ENCODE results near the gene C8A.

DNA sequence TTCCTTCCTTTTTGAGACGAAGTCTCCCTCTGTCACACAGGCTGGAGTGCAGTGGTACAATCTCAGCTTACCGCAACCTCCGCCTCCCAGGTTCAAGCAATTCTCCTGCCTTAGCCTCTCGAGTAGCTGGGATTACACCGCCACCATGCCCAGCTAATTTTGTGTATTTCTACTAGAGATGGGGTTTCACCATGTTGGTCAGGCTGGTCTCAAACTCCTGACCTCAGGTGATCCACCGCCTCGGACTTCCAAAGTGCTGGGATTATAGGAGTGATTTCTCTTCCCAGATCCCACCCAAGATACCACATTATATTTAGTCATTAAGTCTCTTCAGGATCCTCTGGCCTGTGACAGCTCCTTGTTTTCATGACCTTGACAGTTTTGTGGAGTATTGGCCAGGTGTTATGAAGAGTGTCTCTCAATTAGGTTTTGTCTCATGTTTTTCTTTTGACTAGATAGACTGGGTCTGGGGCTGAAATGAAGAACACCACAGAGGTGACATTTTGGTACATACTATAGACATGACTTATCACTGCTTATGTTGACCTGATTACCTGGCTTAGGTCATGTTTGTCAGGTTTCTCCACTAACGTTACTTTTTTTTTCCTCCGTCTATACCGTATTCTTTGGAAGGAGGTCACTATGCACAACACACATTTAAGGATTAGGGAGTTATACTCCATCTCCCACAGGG lies 159.7 kb downstream of the PLPP3 start:
- PRO-cap, 2 experiments, result no peak in any of the 2 experiments

DNA sequence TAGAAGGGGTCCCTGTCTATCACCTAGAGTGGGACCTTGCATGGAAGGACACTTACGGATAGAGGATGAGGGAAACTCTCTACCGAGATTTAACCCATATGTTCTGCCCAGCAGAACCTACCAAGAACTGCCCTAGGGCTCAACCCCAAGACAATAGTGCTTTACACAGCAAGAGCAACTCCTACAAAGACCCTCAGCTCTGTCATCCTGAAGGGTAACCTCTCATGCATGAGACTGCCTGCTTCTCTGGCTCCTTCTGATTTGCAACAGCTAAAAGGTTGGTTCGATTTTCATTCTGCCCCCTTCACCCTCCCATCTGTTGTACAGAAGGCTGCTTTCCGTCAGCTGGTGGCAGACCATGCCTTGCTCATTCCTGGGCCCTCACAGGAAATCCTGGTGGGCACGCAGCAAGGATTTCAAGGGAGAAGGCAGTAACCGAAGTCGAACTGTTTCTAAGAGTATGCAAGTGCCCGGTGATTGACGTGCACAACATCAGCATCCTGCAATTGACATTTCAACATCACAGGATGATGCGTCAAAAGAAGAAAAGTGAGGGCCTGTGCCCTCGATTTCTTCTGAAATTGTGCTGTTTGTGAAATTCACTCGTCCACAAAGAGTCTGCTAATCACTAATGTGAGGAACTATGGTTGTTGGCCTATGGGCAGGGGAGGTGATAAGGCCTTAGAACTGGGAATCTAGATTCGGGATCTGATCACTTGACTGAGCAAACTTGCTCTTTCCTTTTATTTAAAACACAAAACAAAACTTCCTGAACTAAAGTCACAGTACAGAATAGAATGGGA lies 83.9 kb downstream of the PLPP3 start:
- PRO-cap, 2 experiments, result no peak in any of the 2 experiments

DNA sequence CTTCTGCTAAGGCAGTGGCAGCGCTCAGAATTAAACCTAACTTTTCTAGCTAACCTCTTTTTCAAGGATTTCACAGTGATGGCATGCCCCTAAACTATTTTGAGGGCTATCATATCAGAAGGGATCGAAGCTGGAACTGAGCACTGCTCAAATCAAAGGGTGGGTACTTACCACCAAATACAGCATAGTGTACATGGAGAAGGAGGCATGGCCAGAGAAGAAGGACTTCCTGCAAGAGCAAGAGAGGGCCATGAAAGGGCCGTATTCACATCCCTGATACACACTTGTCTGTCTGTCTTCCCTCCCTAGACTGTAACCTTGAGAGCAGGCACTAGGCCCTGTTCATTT lies 55.7 kb downstream of the PLPP3 start:
- PRO-cap, 2 experiments, result no peak in any of the 2 experiments

DNA sequence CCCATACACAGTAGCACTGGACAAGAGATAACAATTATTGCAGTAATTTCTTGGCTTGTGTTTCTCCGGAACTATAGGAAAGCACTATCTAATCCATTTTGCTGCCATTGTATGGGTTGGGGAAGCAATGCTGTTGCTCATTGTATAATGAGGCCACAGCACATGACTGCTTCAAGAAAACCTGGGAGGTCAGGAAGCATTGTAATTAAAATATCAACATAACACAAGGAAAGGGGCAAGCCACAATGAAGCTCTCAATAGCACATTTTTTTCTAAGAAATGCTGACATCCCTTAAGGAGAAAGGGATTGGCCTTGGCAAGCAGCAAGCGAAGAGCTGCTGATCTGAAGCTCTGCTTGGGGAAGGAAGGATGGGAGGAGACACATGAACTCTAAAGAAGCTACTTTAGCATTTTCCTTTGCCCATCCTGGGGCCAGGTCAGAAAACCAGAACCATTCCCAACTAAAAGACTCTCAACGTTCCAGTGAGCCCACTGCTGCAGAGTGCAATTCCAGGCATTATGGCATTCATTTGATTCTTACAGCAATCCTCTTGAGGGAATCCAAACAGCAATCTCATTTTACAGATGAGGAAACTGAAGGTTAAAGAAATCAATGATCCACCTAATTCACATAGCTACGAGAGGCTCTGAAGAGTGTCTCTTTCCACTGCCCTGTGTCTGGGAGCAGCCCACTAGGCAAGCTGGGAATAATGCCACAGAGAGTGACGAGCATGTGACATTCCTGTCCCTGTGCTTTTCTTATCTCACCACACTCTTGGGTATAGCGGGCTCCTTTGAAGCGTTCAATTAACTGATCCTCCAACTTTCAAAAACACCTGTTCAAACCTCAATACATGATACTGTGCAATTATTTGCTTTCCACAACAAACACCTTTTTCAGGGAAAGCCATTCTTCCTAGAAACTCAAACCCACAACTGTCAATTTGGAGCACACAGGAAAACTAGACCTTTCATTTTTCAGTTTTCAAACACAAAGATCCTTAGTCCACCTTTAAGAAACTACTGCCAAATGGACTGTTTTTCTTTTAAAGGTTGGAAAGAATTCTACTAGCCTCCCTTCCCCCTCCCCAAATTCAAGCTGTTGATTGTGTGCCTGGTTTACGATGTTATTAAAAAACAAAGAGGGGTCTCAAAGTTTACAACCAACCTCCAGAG lies 43.6 kb downstream of the PLPP3 start:
- PRO-cap, 2 experiments, result no peak in any of the 2 experiments

- PRO-cap, 2 experiments, result no peak in any of the 2 experiments
Observed at GRCh38 chr1:56547955-56548988, 31.1 kb downstream of the PLPP3 start.

DNA sequence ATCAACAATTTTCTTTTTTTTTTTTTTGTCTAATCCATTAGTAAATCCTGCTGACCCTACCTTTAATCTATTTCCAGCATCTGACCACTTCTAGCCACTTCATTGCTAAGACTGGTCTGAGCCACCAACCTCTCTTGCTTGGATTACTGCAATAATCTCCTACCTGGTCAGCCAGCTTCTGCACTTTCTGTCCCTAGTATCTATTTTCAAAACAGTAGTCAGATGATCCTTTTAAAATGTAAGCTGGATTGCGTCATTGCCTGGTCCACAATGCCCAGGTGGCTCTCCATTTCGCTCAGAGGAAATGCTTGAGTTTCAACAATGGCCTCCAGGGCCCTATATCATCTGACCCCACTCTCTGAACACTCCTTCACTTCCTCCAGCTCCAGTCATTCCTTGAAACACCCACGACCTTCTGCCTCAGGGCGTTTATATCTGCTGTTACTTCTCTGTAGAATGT lies 2.3 kb downstream of the FYB2 start:
- PRO-cap, 2 experiments, result no peak in any of the 2 experiments

DNA sequence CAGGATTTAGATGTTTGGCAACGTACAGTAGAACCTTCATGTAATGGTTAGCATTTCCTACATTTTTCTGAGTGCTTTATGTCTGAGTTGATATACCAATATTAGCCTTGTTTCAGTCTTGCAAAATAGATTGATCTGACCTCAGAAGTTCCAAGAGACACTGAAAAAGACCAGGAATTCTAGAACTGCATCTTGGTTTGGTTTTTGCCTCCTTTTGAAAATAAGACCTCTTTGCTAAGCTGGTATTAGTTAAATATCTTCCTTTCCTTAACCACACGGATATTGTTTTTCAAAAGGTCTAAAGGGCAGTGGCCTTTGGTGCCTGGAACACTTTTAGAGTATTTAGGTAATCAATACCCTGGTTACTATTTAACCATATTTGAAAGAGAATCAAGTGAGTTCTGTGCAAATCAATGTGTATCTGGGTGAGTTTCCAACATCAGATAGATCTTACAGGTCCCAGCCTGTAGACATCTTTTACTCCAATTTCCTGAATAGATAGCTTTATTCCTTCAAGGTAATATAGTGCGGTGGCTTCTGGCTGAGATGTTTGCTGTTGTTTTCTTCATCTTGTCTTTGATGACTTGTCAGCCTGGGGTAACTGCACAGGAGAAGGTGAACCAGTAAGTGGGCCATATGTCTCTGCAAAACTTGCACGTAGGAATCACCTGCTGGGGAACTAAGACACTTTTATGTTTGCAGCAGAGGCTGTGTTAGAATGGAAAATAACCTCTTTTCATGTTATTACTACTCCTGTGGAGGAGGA lies at the start of gene C8A:
Gene C8A (plus strand): TSS at position 442 of the 766 bp plus-strand sequence.
- PRO-cap, 2 experiments, result no peak in any of the 2 experiments

GRCh38 chr1:57003821-57004323 lies 38.1 kb upstream of the C8B start:
- PRO-cap, 2 experiments, result no peak in any of the 2 experiments

DNA sequence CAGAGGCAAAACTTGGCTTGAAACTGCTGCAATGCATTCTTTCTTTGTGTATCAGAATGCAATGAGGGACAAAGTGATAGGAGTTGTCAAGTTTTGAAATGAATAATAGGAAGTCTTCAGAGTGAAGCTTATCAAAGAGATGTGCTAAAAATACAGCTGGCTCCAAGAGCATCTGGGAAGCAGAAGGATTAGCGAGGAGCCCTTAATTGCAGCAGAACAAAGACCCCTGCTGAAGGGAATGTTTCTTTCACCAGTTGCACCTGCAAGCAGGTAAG lies 124.2 kb upstream of the C8B start:
- PRO-cap, 2 experiments, result no peak in any of the 2 experiments

GRCh38 chr1:58577726-58578329 lies 776 bp upstream of the TACSTD2 start:
- PRO-cap, 2 experiments, result no peak in any of the 2 experiments

- PRO-cap, 2 experiments, result no peak in any of the 2 experiments
Observed at GRCh38 chr1:58584173-58584914, 7.3 kb upstream of the TACSTD2 start.

GRCh38 chr1:58620066-58620675 lies 43.1 kb upstream of the TACSTD2 start:
- PRO-cap, 2 experiments, result no peak in any of the 2 experiments

DNA sequence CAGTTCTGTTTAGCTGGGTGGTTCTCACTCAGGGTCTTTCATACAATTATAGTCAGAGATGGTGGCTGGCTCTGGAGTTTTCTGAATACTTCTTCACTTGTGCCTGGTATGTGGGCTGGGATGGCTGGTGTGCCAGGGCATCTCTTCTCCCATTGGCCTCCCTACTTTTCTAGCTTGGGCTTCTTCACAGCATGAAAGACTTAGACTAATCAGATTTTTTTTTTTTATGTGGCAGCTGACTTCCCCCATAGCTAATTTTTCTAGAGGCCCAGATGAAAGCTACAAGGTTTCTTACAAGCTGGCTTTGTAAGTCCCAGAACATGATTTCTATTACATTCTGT lies 25.1 kb upstream of the MYSM1 start:
- PRO-cap, 2 experiments, result no peak in any of the 2 experiments

DNA sequence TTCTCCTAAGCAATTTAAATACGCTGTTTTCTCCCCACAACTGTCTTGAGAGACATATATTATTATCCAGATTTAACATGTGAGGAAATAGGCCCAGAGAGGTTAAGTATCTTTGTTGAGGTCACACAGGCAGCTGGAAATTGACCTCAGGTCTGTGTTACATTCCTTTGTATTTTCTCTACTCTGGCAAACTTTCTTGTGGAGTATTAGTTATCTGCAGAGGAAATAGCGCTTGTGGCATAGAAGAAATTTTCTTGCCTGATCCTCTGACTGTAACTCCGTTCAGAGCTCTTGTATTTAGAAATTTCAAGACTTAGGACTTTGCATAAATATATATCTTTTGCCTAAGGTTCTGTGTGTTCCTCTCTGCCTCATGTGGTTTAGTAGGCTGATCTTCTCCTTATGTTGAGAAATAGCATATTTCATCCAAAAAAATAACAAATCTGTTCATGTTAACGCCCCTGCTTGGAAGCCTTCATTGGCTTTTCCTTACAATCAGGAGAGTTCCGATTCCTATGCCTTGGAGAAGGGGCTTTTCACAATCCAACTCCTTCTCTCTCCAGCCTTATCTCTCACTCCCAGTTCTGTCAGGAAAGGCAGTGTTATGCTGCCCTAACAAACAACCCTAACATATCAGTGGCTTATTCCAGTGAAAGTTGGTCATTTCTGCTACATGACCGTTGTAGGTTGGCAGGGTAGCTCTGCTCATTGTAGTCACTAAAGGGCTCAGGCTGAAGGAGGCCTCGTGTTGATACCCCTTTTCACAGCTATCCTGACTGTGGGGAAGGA lies 2.5 kb upstream of the JUN start:
- PRO-cap, 2 experiments, result no peak in any of the 2 experiments

- PRO-cap, 2 experiments, result no peak in any of the 2 experiments
Observed at GRCh38 chr1:58874474-58875361, 90.9 kb upstream of the JUN start.

DNA sequence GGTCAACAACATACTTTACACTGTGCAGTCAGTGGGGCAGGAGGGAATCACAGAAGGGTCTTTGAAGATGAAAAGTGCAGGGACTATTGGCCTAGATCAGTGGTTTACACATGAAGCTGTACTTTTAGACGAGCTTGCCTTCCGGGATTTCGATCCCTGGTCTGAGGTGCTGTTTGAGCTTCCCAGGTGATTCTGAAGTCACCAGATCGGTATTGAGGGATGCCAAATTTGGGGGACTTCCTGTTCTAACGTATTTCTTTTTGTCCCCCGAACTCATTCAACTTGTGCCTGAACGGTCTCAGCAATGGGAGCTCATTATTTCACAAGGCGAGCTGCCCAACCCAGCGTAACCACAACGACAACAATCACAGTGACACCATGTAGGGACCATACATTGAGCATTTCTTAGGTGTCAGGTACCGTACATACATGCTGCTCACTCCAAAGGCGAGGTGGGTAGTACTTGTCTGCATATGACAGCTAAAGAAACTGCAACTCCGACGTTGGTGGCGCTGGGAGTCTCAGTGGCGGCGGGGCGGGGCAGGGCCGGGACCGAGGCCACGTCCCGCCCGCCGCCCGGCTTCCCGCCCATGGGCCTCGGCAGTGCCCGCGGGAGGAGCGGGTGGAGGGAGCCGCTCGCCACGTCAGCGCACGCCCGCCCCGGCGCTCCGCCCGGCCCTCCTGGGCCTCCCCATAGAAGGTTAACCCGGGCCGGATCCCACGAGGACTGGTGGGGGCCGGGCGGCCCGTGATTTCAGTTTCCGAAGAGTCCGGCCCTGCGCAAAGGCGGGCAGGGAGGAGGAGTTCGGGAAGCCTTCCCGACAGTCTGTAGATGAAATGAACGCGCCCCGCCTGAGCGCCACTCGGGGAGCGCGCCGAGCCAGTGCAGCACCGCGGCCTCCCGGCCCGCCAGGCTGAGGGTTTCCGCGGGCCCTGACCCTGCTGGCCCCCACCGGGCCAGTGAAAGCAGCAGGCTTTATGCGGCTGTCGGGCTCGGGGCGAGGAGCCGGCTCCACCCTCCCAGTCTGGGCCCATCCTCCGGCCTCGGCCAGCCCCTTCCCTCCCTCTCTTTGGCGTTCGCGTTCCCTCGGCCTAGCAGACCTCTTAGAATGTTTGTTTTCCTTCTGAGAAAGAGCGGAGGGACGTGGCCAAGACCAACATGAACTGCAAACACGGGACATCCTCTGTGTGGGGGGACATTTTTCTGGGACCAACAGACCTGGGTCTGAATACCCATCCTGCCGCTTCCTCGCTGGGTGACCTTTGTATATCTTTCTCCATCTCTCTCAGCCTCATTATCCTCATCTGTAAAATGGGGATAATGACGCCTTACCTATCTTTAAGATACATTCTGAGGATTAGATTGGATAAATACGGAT lies 119.8 kb upstream of the JUN start:
- PRO-cap, 2 experiments, result peak in 1 of 2 experiments; most common plus-strand start position 524 of the sequence (in 1); most common minus-strand start position 475 of the sequence (in 1)

DNA sequence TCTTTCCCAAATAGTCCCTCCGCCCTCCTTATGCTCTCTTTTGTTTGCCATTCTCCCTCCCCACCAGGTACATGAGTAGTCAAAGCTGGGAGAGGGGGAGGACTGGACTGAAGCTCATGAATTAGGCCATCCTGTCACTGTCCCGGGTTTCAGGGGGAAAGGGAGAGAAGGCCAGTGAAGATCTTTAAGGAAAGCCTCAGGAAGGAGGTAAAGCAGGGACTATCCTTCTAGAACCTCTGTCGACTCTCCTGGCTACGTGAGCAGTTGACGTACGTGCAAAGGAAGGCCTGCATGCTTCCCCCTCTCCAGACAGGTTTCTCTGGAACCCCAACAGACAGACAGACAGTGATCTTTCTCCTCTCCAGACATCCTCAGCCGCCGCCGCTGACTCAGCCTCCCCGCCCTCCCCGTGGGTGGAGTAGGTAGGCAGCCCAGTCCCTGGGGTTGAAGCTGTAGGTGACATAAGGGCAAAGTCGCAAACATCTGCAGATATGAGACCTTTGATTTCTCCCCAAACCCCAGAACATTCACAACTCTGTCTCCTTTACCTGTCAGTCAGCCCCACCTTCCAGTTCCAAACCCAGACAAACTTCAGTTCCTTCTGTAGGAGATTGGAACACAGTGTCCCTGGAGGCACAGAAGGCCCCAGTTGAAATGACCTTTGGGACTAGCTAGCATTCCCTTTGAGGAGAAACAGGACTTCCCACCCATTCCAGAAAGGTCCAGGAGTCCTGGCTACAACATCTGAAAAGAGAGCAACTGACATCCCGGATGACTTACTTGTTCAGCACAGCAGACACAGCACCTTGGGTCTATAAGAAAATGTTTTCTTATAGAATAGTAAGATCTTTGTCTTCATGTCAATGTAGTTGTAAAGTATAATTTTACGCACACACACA lies 145.9 kb upstream of the JUN start:
- PRO-cap, 2 experiments, result peak in 2 of 2 experiments; most common plus-strand start position 453 of the sequence (in 1); most common minus-strand start position 321 of the sequence (in 1)

DNA sequence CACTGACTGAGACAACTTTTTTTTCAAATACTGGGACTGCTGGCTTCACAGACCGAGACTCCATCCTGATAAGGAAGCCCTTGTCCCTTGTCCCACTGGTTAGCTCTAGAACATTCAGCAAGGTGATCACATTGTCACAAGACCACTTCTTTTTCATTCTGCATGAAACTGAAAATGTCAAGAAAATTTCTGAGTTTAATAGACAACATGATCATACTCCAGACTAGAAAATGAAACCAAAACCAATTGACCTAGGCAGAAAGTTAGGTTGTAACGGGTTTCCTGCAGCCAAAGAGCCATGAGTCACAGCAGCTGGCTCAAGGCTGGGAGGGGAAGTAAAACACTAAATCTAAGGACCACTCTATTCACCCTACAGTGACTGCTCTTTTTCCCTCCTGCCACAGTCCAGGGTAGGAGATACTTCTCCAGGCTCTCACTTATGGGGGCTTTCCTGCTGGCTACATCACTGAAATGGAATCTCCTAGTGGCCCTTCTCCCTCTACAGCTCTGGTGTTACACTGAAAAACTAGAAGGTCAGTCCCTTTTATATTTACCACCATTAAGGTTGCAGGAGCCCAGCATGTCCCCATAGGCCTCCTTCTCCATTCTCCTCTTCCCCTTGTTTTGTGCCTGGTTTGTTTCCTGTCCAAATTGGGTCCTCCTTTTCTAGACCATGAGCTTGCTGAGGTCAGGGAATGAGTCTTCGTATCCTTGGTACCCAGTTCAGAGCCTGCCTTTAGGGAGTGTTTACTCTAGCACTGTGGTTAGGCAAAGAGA lies 236.4 kb upstream of the JUN start:
- PRO-cap, 2 experiments, result peak in 1 of 2 experiments; most common plus-strand start position 278 of the sequence (in 1); most common minus-strand start position 170 of the sequence (in 1)

DNA sequence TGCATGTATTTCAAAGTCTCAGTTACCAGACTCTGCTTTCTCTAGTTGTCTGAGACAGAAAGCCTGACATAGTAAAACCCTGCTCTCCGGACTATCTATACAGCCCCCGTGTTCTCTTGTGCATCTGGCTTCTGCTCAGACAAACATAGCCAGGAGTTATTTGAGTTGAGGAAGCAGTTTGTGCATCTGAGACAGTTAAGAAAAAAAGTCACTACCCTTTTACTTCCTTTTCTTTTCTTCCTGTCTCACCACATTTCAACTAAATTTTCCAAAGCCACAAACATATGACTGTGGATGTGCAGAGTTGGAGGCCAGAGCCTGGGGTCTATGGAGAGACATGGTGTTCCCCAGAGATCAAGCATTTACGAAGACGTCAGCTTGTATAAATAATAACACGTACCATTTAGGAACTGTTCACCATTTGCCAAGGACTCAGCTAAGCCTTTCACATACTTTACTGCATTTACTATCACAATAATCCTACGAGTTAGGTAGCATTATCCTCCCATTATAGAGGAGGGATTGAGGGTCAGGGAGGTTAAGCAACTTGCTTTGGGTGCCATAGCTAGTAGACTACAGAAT lies 158.4 kb upstream of the FGGY start:
- PRO-cap, 2 experiments, result no peak in any of the 2 experiments

DNA sequence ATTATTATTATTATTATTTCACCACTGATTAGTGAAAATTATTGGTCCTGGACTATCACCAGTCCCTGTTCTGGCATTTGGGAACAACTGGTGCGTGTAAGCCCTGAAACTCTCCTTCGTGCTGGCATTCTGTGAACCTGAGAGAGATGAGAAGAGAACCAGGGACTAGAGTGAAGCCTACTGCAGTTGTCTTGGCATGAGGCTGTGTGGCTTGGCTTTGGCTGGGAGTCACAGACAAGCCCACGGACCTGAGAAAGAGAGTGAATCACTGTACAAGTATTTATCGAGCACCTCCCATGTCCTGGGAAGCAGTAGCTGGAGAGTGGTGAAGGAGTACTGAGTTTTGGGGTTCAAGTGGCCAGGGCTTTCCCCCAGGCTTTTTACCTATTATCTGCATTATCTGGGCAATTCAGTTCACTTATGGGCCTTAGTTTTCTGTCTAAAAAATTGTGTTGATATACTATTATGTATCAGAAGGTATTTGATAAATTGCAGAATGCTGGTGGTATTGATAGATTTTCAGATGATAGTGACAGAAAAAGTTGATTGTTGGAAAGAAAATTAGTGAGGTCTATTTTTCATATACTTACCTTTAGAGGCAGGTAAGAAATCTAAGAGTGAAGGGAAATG lies 63.4 kb downstream of the FGGY start:
- PRO-cap, 2 experiments, result no peak in any of the 2 experiments

Data from cytotoxic T cell (primary cell).